Osteoblast (primary cell): ENCODE data around the gene TPO.

- CAGE, long polyA plus RNA = no peak
- RRBS = 8% methylated on average over 20 of the region's 38 CpGs
These were observed 227 bp downstream of the FAM110C start for GRCh38 chr2:46165-46390.

GRCh38 chr2:234366-234770 is 29.5 kb downstream of the SH3YL1 start:
- CAGE, long polyA plus RNA = no peak
- RRBS = no CpG with 5 or more reads among the region's 5 CpGs

- CAGE, long polyA plus RNA = no peak
- RRBS = no CpG with 5 or more reads among the region's 9 CpGs
These were observed 173.0 kb upstream of the ALKAL2 start for GRCh38 chr2:460660-461440.

DNA sequence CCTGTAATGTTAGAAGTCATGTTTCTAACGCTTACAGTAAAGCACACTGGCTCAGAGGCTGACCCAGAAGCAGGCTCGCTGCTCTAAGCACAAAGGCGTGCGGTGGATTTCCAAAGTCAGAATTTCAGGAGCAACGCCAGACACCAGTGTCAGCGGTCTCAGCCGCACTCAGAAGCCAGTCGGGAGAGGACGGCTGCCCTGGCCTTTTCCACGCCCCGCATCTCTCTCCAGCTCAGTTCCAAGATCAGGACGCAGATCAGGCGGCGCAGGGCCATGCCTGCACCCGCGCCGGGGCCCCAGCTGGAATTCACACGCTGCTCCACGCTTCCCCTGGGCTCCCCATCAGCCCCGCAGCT is 14.5 kb upstream of the TMEM18 start:
- CAGE, long polyA plus RNA = no peak
- RRBS = no CpG with 5 or more reads among the region's 20 CpGs

DNA sequence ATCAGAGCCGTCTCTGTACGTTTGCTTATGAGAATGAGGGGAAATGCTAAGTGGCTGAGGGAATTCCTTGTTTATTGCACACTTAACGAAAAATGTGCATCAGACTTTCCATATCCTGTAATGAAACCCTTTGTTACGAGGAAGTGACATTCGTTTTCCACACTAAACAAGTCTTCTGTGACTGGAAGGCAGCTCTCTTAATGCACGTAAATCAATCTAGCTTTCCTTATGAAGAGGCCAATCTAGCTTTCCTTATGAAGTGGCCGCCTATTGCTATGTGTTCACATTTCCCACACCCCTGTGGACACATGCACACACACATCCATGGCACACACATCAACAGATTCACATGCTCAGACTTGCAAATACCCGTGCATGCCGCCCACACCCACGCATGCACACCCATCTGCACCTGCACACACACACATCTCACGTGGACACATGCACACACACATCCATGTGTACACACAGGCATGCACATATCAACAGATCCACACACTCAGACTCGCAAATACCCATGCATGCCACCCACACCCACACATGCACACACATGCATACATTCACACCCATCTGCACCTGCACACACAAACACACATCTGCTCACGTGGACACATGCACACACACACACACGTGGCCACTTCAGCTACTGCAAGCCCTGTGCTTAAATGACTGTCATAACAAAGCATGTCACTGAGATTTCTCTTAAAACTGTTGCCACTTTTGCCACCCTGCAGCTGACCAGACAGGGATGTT is 186.4 kb downstream of the SNTG2 start:
- CAGE, long polyA plus RNA = no peak
- RRBS = no CpG with 5 or more reads among the region's 14 CpGs

GRCh38 chr2:1170122-1170811 is 219.6 kb downstream of the SNTG2 start:
- CAGE, long polyA plus RNA = no peak
- RRBS = no CpG with 5 or more reads among the region's 20 CpGs

GRCh38 chr2:1388126-1388937 is 24.9 kb upstream of the TPO start:
- CAGE, long polyA plus RNA = no peak
- RRBS = no CpG with 5 or more reads among the region's 20 CpGs

DNA sequence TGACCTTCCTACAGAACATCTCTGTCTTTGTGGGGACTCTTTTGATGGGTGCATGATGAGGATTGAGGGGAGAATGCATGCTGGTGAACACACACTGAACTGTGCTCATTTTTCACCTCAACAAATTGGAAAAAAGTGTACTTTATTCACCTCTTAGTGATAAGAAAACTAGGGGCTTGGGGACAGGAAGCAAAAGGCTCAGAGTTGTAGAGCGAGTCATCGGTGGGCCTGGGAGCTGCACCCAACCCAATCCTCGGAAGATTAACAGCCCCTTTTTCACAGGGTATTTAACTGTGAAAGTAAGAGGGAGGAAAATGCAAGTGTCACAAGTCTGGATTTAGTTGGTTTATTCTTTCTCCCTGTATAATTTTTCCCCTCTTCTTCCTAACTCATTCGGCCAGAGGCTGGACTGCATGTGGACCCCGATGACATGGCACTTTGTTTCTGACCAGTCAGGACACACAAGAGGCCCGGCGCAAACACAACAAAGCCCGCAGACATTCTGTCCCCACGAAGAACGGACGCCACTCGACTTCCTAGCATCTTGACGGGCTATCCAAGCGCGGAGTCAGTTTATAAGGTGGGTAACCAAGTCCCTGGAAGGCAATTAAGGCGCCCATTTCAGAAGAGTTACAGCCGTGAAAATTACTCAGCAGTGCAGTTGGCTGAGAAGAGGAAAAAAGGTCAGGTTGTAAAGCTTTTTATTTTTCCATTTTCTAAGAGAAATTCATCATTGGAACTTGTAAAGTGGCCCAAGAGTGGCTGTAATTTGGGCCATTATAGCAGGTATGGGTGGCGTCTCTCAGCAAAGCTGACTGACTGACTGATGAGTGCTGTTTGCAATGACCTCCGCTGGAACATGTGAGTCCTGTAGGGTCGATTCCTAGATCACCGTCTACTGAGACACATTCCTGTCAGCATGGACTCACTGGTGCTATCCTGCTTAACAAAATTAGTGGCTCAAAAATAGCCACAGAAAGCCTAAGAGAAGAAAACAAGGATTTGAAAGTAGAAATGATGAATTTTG is at the start of gene TPO:
Gene TPO (plus strand): TSS at position 601 of the 1,027 bp plus-strand sequence.
- CAGE, long polyA plus RNA = no peak
- RRBS = no CpG with 5 or more reads among the region's 21 CpGs

GRCh38 chr2:1645341-1646065 is 98.8 kb downstream of the PXDN start:
- CAGE, long polyA plus RNA = no peak
- RRBS = no CpG with 5 or more reads among the region's 20 CpGs

GRCh38 chr2:1675486-1676041 is 68.8 kb downstream of the PXDN start:
- CAGE, long polyA plus RNA = no peak
- RRBS = no CpG with 5 or more reads among the region's 9 CpGs

- CAGE, long polyA plus RNA = no peak
- RRBS = no CpG with 5 or more reads among the region's 42 CpGs
These were observed 64.6 kb downstream of the PXDN start for GRCh38 chr2:1679270-1680622.

- CAGE, long polyA plus RNA = no peak
- RRBS = no CpG with 5 or more reads among the region's 20 CpGs
These were observed 110.8 kb upstream of the PXDN start for GRCh38 chr2:1855003-1855709.

DNA sequence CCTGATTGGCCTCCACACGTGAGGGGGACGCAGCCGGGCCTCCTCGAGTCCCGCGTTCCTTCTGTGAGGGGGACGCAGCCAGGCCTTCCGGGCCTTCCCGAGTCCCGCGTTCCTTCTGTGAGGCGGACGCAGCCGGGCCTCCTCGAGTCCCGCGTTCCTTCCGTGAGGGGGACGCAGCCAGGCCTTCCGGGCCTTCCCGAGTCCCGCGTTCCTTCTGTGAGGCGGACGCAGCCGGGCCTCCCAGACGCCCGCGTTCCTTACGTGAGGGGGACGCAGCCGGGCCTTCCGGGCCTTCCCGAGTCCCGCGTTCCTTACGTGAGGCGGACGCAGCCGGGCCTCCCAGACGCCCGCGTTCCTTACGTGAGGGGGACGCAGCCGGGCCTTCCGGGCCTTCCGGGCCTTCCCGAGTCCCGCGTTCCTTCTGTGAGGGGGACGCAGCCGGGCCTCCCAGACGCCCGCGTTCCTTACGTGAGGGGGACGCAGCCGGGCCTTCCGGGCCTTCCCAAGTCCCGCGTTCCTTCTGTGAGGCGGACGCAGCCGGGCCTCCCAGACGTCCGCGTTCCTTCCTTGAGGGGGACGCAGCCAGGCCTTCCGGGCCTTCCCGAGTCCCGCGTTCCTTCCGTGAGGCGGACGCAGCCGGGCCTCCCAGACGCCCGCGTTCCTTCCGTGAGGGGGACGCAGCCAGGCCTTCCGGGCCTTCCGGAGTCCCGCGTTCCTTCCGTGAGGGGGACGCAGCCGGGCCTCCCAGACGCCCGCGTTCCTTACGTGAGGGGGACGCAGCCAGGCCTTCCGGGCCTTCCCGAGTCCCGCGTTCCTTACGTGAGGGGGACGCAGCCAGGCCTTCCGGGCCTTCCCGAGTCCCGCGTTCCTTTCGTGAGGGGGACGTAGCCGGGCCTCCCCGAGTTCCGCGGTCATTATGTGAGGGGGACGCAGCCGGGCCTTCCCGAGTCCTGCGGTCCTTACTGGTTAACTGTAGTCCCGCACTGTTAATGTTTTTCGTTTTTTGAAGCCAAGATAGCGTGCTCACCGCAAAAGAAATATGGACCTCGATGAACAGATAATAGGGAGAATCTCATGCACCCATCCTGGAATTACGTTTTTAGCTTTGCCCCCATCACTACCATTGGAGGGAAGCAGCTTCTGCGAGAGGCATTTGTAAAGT is 145.3 kb downstream of the MYT1L start:
- CAGE, long polyA plus RNA = no peak
- RRBS = 96% methylated on average over 9 of the region's 121 CpGs

- CAGE, long polyA plus RNA = no peak
- RRBS = no CpG with 5 or more reads among the region's 31 CpGs
These were observed 282.4 kb upstream of the MYT1L start for GRCh38 chr2:2613291-2613972.

DNA sequence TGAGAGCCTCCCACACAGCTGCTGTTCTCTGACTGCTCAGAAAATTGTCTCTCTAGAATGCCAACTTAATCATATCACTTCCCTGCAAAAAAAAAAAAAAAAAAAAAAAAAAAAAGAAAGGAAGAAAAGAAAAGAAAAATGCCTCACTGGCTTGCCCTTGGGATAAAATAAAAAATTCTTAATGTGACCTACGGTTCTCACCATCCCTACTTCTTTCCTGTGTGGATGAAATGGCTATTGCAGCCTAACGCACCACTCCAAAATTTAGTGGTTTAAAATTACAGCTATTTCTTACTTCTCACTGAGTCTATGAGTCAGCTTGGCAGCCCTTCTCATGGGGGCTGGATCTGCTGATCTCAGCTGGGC is 411.8 kb upstream of the MYT1L start:
- CAGE, long polyA plus RNA = no peak
- RRBS = no CpG with 5 or more reads among the region's 2 CpGs

DNA sequence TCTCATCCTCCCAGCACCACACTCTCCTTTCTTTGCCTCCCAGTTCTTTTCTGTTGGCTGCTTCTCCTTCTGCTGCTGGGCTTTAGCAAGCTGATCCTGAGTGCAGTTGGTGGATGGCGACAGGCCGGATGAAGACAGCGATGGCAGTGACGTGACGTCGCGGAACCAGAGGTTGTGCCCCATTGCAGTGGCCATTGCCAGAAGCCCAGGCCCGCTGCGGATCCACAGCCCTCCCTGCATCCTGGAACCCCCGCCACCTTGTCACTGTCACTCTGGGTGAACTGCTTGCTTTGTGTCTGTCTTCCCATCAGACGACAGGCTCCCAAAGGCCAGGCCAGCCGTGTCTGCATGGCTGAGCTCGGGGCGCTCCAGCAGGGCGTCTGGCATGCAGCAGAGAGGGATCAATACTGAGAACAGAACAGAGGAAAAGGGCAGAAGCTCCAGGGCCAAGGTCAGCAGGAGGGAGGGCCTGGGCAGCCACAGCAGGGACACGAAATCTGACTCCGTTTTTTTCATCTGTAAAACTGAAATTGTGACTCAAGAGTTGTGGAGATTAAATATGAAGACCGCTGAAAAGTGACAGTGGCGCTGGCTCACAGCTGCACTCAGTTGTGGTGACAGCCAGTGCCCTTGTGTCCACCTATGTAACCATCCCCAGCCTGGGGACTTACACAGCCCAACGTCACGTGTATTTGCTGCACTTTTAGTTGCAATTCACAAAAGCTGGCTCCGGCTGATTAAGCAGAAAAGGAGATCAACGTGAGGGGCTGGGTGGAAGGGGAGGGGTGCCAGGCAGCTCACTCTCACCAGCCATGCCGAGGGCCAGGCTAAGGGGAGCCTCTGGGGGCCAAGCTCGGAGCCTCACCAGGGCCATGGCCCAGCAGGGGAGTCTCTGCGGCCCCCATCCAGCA is 74.9 kb downstream of the EIPR1 start:
- CAGE, long polyA plus RNA = no peak
- RRBS = no CpG with 5 or more reads among the region's 26 CpGs

DNA sequence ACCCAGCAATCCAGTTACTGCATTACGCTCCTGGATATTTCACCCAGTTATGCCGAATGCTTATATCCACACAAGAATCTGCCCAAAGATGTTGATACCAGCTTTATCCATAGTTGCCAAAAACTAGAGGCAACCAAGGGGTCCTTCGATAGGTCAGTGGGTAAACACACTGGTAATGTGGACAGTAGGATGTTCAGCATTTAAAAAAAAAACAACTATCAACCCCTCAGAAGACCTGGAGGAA is 40.4 kb downstream of the TRAPPC12 start:
- CAGE, long polyA plus RNA = no peak
- RRBS = no CpG with 5 or more reads among the region's 3 CpGs

- CAGE, long polyA plus RNA = no peak
- RRBS = no CpG with 5 or more reads among the region's 15 CpGs
These were observed 69.6 kb downstream of the ADI1 start for GRCh38 chr2:3449630-3450260.

GRCh38 chr2:3461982-3462547 is 57.3 kb downstream of the ADI1 start:
- CAGE, long polyA plus RNA = no peak
- RRBS = no CpG with 5 or more reads among the region's 7 CpGs

GRCh38 chr2:3465281-3465574 is 54.1 kb downstream of the ADI1 start:
- CAGE, long polyA plus RNA = no peak
- RRBS = 94% methylated on average over 6 of the region's 21 CpGs